Vein endothelial cell (primary cell): ENCODE data around the gene WDR5.

DNA sequence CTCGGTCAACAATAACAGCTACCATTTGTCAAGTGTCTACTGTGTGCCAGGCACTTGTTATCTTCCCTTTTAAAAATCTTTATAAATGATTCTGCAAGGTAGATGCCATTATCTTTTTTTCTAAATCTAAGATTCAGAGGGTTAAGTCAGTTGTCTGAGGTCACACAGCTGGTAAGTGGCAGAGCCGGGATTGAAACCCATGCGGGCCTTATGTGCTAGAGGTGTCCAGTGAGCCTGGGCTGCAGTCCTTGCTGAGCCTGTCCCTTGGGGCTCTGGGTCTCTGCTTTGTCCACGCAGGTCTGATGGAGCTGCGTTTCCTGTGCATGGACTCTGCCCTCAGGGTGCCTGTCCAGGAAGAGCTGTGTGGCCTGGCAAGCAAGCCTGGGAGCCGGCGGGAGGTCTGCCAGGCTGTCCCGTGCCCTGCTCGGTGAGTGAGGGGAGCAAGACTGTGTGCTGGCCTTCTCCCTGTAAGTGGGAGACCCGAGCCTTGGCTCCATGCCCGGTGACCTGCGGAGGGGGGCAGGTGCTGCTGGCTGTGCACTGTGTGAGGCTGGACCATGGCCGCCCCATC lies 11.4 kb upstream of the CACFD1 start:
- CAGE, long polyA plus RNA: no peak

- CAGE, long polyA plus RNA: no peak
These were observed 5.4 kb downstream of the ADAMTSL2 start for GRCh38 chr9:133539885-133540339.

- CAGE, long polyA plus RNA: no peak
These were observed 24.6 kb downstream of the FAM163B start for GRCh38 chr9:133584372-133585290.

GRCh38 chr9:133717367-133717906 lies 20.7 kb downstream of the SARDH start:
- CAGE, long polyA plus RNA: no peak

DNA sequence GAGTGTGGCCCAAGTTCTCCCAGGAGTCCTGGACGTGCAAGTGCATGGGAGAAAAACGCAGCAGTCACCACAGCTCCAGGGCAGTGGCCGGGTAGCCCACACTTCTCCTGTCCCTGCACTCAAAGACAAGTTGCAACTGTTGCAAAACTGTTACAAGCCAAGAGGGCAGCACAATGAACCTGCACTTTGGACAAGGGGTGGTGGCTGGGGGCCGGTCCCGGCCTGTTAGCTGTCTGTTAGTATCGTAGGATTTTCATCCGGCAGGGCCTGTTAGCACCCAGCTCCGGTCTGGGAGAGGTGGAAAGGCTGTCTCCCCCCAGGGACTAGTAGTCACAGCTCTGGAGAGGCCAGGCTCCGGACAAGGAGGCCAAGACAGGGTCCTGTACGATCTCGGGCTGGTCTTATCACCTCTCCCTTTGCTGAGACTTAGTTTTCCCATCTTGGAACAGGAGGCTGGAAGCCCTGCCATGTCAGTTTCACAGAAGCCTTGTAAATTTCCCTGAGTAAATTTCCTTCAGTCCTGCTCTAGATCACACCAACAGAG lies 1.7 kb upstream of the SARDH start:
- CAGE, long polyA plus RNA: no peak

- CAGE, long polyA plus RNA: no peak
These were observed 54.9 kb upstream of the SARDH start for GRCh38 chr9:133792902-133793645.

GRCh38 chr9:133888058-133888811 lies 103.9 kb downstream of the VAV2 start:
- CAGE, long polyA plus RNA: no peak

- CAGE, long polyA plus RNA: no peak
These were observed 28.9 kb downstream of the VAV2 start for GRCh38 chr9:133963234-133963601.

- CAGE, long polyA plus RNA: no peak
These were observed 19.7 kb downstream of the BRD3 start for GRCh38 chr9:134048042-134048656.

DNA sequence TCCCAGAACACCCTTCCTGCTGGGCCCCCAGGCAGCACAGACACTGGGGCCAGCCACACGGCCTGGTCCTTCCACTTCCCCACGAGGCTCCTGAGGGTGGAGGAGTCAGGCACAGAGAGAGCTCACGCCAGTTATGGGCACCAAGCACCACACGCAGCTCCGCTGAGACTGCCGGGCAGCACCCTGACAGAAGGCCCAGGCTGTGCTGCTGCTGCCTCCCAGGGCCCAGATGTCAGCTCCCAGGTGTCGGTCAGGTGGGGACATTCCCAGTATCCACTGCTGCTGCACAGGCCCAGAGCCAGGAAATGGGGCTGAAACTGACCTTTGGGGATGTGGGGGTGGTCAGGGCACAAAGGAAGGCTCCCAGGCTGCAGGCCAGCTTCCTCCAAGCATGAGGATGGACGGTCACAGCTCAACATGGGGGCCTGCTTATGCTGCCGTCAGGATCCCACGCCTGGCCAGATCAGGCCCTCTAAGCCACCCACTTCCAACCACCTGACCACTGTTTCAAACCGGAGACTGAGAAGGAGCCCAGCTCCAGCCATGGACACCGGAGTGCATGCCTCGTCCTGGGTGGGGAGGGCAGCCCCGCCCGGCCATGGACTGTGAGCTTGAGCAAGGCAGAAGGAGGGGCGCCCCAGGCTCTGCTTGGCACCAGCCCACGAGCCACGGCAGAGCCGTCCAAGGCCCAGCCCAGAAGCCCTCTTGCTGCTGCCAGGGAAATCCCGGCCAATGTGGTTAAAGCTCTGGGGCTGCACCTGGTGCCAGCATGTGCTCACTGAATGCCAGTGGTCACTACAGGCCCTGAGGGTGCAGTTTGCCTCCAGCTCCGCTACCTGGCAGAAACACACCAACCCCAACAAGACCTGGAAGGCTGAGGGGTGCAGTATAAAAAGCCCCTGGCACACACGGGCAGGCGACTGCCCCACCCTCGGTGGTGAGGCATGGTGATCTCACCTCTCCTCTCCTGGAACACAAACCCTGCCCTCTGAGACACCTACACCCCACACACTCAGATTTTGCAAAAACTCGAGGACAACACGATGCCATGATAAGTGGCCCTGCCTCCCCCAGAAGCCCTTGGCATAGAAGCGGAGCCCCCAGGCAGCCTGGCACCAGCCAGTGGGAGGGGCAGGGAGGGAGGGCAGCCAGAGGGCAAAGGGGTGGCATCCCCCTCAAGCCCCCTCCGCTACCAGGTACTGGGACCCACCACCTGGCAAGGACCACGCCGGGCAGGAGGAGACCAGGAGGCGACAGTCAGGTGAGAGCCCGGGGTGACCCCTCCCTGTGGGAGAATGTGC lies 11.9 kb downstream of the BRD3 start:
- CAGE, long polyA plus RNA: no peak

GRCh38 chr9:134136064-134136228 lies at the start of gene WDR5:
Gene WDR5 (plus strand): TSS chr9:134136082.
- CAGE, long polyA plus RNA: no peak

GRCh38 chr9:134136348-134136661 lies 423 bp downstream of the WDR5 start:
- CAGE, long polyA plus RNA: no peak

DNA sequence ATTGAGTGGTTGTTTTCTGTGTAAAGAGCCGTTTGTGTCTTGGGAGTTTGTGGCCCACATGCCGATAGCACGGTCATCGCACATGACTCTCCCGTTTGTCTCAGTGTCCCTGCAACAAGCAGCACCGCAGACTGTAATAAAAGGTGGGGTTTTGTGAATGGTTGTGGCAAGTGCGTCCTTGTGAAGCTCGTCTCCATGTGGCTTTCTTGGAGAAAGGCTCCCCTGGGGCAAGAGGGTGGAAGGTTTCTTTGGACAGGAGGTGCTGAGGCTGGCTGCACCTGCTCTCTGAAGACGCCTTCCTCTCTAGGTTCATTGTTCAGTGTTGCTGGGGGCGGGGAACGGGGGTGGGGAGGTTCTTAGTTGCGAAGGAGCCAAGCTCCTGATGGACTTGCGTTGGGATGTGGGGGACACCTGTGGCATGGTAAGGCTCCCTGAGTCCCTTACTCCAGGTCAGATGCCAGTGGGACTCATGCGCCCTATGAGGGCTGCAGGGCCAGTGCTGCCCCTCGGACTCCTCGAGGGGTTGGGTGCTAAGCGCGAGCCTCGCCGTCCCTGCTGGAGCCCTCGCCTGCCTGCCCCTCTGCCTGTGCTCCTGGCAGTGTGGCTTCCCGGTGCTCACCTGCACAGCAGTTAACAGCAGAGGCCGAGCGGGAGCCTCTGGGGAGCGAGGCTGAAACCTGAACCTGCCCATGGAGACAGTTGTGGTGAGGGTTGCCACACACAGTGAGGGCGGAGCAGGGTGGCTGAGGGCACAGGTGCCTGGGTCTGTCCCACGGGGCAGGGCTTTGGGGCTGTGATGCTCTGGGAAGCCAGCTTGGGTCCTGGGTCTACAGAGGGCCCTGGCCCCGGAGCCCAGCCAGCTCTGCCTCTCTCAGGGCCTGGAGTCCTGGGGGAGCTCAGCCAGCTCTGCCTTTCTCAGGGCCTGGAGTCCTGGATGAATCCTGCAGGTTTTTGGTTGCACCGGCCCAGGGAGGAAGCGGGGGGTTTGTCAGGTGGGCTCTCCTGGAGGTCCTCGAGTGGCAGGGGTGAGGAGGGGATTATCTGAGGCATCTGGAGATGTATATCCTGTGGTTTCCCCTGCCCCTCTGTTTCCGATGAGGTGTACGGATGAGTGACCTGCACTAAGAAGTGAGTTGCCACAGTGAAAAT lies 23.0 kb downstream of the WDR5 start:
- CAGE, long polyA plus RNA: no peak

- CAGE, long polyA plus RNA: no peak
These were observed 40.2 kb downstream of the WDR5 start for GRCh38 chr9:134175908-134176644.

GRCh38 chr9:134216342-134216920 lies 80.5 kb downstream of the WDR5 start:
- CAGE, long polyA plus RNA: no peak

GRCh38 chr9:134216921-134217307 lies 81.0 kb downstream of the WDR5 start:
- CAGE, long polyA plus RNA: no peak

DNA sequence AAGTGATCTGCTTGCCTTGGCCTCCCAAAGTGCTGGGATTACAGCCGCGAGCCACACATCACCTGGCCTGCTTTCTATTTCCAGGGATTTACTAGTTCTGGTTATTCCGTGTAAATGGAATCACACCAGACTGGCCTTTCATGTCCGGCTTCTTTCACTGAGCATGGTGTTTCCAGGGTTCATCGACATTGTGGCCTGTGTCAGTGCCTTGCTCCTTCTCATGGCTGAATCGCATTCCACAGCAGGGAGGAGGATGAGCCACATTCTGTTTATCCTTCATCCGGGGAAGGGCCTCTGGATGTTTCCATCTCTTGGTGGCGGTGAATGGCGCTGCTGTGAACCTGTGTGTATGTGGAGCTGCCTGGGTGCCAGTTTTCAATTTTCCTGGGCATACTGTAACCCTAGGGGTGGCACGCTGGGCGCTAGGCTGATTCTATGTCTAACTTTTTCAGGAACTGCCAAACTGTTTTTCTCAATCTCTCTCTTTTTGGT lies 87.2 kb downstream of the WDR5 start:
- CAGE, long polyA plus RNA: no peak

GRCh38 chr9:134230578-134231911 lies 95.2 kb downstream of the WDR5 start:
- CAGE, long polyA plus RNA: no peak

DNA sequence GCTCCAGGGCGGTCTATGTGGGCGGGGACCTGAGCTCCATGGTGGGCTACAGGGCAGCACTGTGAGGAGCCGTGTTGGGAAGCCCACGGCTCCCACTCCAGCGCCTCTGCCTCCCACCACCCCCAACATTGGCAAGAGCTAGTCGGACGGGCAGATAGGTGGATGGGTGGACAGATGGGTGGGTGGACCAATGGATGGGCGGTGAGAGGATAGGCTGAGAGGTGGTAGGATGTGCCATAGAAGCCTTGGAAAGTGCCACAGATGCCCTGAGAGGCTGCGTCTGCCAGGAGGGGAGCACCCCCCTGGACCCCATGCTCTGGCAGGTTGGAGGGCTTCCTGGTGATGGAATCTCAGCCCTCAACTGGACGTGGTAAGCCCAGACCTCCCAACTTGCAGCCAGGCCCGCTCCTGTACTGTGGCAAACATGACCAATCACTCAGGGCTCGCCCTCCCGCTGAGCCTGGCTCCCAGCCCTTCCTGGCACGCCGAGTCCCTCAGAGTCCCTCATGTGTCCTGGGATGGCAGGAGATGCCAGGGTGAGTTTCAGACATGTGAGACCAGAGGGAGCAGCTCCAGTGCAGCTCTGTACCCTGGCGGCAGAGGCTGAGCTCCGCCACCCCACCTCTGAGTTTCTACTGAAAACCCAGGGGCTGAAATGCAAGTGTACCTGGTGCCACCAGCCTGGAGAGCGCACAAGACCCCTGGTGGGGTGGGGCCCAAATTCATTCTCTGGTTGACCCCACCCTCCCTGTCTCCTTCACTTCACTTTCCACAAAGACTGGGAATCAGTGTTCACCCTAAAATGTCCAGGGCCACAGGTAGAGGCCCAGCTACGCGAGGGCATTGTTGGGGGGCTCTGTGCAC lies 42.1 kb upstream of the RXRA start:
- CAGE, long polyA plus RNA: no peak

- CAGE, long polyA plus RNA: no peak
These were observed 5.2 kb downstream of the RXRA start for GRCh38 chr9:134331284-134331943.